ENCODE measurements around a stretch of chr7.

DNA sequence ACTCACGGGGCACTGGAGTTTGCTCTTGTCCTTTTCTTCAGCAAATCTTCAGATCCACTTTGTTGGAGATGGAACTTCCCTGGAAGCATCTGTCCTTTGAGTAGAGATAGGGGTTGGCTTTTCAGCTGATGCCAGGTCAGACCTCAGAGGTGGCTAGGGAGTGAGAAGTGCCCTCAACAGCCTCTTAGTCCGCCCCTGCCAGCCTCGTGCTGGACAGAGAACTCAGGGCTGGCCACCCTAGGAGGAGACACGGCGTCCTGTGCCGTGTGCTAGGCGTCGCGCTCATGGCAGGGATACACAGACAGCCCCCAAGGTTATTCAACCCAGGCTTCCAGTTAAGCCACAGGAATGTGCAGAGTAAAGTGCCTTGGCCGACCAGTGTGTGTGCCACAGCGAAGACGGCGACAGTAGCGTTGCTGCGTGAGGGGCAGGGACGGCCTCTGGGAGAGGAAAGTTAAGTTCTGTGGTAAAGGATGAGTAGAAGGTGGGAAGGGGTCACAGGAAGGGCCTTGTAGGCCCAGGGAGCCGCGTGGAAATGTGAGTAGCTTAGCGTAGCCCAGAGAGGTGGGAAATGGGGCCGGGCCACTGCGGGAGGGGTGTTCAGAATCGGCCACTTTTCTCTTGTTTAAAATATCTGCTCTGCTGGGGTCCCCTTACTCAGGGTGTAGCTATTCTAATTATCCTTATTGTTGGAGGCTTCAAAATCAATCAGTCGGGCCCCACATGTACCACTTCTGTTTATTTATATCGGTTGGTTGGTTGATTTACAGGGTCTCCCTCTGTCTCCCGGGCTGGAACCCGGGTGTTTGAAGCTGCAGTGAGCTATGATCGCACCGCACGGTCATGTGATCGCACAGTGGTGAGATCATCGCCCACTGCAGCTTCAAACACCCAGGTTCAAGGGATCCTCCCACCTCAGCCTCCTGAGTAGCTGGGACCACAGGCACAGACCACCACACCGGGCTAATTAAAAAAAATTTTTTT lies 24.6 kb downstream of the TMEM120A start:
- PRO-cap, 10 experiments = no peak in any of the 10 experiments

DNA sequence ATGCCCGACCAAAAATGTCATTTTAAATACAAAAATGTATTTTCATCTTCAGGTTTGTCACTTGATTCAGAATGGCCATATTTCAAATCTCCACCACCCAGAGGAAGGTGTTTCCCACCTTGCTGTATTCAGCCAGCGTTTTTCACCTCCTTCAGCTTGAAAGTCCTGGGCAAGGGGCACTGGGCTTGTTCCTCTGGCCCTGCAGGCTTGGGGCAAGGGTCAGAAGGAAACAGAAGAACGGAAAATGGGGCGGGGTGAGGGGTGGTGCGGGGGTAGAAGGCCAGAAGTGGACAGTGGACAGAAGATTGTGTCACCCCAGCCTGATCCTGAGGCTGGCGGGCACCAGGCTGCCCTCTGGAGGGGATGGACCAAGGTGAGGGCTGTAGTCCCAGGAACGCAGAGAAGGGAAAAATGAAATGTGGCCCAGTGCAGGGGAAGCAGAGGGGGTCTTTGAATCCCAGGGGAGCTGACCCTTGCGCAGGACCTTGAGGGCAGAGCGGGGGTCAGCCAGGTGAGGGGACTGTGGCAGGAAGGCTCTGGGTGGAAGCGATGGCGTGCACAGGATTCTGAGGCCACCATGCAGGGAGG lies 23.1 kb downstream of the TMEM120A start:
- PRO-cap, 10 experiments = no peak in any of the 10 experiments

GRCh38 chr7:76069174-76069677 lies 21.3 kb downstream of the MDH2 start:
- PRO-cap, 10 experiments = peak in 7 of 10 experiments; most common plus-strand start chr7:76069517 (in 7); most common minus-strand start chr7:76069294 (in 2)

DNA sequence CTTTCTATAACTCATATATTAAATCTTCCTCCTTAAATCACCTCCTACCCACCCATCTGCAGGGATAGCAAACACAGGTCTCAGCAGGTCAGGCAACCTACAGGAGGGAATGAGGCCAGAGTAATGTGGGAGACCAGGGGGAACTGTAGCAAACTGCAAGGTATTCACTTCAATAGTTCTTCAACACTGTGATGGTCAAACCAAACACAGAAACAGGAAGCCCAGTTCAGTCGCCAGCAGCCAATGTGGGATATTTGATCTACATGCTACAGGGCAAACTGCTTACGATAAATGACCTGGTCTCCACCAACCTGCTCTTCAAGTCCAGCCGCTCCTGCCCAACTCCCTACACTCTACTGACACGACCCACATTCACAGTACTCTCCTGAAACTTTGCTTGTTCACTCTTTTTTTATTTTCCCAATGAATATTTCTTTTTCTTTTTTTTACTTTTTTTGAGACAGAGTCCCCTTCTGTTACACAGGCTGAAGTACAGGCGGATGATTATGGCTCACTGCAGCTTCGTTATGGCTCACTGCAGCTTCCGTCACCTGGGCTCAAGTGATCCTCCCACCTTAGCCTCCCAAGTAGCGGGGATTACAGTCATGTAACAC lies 42.0 kb downstream of the MDH2 start:
- PRO-cap, 10 experiments = peak in 10 of 10 experiments; most common plus-strand start position 349 of the sequence (in 10); most common minus-strand start position 245 of the sequence (in 5)

DNA sequence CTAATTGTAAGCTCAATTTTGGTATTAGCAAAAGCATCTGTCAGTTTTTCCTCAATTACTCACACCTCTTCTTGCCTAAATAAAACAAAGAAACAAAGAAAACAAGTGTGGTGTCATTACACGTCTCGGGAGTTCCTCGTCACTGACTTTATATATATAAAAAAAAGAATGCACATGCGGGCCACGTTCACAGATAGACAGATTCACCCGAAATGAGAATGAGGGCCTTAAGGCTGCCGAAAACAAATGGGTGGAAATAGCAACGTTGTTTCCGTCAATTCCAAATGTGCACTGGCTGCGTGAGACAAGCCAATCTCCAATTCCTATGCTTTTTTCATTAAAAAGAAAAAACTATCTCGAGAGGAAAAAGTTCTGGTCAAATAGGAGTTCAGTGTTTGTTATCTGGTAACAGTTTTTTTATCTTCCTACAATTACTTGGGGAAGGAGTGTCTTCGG lies 25.5 kb downstream of the HSPB1 start:
- PRO-cap, 10 experiments = no peak in any of the 10 experiments

DNA sequence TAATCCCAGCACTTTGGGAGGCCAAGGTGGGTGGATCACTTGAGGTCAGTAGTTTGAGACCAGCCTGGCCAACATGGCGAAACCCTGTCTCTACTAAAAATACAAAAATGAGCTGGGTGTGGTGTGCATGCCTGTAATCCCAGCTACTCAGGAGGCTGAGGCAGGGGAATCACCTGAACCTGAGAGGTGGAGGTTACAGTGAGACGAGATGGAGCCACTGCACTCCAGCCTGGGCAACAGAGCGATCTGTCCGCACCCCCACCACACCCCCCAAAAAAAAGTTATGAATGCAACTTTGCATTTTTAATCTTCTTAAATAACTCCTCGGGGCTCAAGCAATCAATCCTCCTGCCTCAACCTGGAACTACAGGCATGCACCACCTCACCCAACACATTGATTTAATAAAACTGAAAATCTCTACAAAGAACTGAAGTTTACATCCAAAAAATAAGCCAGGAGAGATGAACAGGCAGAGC lies 23.1 kb downstream of the YWHAG start:
- PRO-cap, 10 experiments = no peak in any of the 10 experiments

- PRO-cap, 10 experiments = no peak in any of the 10 experiments
These were observed 7.4 kb downstream of the YWHAG start for GRCh38 chr7:76351216-76351910.

DNA sequence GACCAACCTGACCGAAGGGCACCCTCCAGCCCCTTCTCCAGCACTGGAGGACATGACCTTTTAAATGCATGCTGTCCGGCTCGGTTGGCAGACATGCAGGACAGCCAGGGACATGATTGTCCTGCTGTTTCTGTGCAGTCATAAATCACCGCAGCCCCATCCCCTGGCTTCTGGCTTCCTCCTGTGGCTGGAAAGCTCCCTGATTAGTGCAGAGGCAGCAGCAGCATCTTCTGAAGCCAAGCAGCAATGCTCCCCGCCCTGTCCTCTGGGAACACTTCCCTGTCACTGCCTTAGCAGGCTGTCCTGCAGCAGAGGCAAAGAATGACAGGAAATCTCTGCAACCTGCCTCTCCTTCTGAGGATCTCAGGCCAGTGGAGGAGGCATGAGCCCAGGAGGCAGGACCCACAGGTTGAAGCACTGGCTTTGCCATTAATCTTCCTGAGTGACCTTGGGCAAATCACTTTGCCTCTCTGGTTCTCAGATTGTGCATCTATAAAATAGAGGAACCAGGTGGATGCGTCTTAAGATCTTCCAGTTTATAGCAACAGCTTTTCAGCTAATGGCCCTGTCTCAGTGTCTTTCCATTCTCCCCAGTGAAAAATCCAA lies 7.2 kb upstream of the YWHAG start:
- PRO-cap, 10 experiments = no peak in any of the 10 experiments

GRCh38 chr7:76611138-76612048 lies 15.7 kb downstream of the POMZP3 start:
- PRO-cap, 10 experiments = no peak in any of the 10 experiments

- PRO-cap, 10 experiments = no peak in any of the 10 experiments
These were observed 51.7 kb downstream of the SPDYE17 start for GRCh38 chr7:76980405-76980944.

GRCh38 chr7:77197885-77198483 lies 1.6 kb downstream of the FGL2 start:
- PRO-cap, 10 experiments = no peak in any of the 10 experiments

DNA sequence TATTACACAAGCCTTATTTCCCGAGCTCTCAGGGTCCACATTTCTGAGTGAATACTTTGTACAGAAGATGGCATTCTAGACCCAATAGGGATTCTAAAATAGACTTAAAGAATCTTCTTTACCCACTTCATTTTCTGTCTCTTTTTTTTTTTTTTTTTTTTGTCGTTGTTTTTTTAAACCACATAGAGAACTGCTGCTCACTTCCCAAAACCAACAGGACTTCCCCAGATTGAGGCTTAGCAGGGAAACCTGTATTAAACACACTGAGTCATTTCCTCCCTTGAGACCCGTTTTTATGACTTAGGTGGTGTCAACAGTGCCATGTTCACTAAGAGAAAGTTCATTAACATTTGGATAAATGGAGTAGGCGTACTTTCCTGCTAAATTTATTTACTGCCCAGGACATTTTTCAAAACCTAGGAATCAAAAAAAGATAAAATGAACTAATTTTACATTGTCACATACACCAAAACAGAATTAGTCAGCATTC lies 85.7 kb downstream of the GSAP start:
- PRO-cap, 10 experiments = no peak in any of the 10 experiments

- PRO-cap, 10 experiments = no peak in any of the 10 experiments
These were observed 26.1 kb downstream of the PTPN12 start for GRCh38 chr7:77562941-77563801.

DNA sequence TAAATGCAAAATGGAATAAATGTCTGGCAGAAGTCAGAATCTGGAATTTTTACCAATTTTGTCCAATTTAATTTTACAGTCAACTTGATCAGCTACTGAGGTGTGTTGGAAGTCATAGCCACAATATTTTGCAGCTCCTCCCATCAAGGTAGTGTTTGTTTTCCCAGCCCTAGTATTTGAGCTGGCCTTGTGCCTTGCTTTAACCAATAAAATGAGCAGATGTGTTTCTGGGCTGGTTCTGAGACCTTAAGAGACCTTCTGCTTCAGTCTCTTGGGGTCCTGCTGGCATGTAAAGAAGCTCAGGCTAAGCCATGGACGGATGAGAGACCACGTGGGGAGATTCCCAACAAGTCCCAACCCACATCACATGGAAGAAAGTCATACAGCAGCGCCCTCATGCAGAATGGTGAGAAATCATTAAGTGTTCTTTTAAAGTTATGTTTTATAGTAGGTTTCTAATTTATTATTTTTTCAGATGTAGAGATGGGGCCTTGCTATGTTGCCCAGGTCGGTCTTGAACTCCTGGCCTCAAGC lies 42.6 kb upstream of the RSBN1L start:
- PRO-cap, 10 experiments = no peak in any of the 10 experiments

GRCh38 chr7:77696530-77697400 lies 506 bp downstream of the RSBN1L start:
- PRO-cap, 10 experiments = peak in 9 of 10 experiments; most common plus-strand start chr7:77696829 (in 4); most common minus-strand start chr7:77696852 (in 7)

- PRO-cap, 10 experiments = no peak in any of the 10 experiments
These were observed 31.7 kb downstream of the RSBN1L start for GRCh38 chr7:77727959-77728315.

DNA sequence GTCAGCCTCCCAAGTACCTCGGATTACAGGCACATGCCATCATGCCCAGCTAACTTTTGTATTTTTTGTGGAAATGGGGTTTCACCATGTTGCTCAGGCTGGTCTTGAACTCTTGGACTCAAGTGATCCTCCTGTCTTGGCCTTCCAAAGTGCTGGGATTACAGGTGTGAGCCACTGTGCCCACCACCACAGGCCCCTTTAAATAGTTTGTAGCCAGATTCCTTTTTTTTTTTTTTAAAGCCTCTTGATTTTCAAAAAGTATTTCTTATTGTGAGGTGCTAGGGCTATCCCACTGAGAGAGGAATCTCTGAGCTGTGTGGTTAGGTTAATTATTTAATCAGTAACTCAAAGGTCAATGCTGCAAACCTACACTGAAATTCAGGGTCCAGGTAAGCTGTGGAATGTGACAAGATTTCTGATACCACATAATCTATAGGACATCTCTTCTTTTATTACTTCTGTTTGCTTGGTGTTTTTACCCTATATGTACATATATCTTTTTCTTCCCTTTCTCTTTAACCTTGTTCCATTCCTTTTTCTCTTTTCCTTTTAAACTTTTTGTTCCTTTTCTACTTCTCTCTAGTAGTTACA lies 31.8 kb downstream of the TMEM60 start:
- PRO-cap, 10 experiments = no peak in any of the 10 experiments

GRCh38 chr7:77788529-77789230 lies 9.6 kb downstream of the TMEM60 start:
- PRO-cap, 10 experiments = peak in 1 of 10 experiments; most common plus-strand start chr7:77788765 (in 1)

GRCh38 chr7:78769810-78770093 lies 683.7 kb downstream of the MAGI2 start:
- PRO-cap, 10 experiments = no peak in any of the 10 experiments

DNA sequence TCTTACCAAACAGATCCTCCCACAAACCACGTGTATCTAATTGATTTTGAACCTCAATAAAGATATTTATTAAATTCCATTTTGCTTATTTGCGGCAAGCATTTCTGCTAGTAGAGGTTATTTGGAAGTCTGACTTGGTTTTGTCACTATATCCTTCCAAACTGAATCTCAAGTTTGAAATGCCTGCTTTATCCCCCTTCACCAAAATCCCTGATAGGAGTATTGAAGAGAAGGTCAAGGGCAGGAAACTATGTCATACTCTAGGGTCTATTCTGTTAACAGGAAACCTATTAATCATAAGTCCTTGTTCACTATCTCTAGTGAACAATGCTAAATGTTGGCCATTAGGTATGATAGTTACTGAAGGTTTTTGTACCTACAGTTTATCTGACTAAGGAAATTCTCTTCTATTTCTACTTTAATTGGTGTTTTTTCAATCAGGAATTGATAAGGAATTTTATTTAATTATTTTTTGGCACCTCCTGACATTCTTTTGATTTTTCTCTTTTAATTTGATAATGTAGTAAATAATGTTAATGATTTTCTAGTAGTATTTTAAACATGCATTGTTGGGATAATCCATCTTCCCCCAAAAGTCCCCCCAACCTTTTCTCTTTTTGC lies 11.5 kb downstream of the GNAT3 start:
- PRO-cap, 10 experiments = no peak in any of the 10 experiments

Data from Metastatic Breast Carcinoma in the Brain (tissue), 10 donors.